Monocyte (primary cell): ENCODE results near the gene APOD.

GRCh38 chr3:195307228-195307581, 36.2 kb upstream of the XXYLT1 start:
- PRO-cap, 2 experiments: no peak in any of the 2 experiments

- PRO-cap, 2 experiments: no peak in any of the 2 experiments
Measured at GRCh38 chr3:195524259-195524845, 18.8 kb downstream of the PPP1R2 start.

GRCh38 chr3:195542309-195542564, 888 bp downstream of the PPP1R2 start:
- PRO-cap, 2 experiments: no peak in any of the 2 experiments

GRCh38 chr3:195544327-195544772, 1.2 kb upstream of the PPP1R2 start:
- PRO-cap, 2 experiments: no peak in any of the 2 experiments

GRCh38 chr3:195551293-195551866, 8.3 kb upstream of the PPP1R2 start:
- PRO-cap, 2 experiments: no peak in any of the 2 experiments

DNA sequence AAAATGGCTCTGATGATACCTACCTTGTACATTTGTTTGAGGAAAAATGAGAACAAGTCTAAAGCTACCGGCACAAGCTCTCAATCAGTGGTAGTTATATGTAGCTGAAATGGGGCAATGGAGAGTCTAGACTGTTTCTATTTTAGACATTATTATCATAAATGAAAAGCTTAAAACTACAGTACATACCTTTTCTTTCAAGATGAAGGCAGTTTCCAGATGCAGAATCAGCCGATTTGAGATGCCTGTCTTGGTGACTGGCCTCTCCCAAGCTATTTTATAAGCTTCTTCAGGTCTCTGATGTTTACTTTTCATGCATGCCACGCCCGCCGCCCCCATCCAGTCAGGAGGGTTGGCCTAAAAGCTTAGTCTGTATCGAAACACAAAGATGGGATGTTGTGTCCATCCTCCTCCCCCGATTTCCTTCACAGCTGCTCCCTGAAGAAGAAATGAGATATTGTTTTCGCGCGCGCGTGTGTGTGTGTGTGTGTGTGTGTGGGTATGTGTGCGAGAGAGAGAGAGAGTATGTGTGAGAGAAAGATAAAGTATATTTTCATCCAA, at the start of gene APOD:
APOD (minus strand) TSS at position 252 of the 561 bp plus-strand sequence.
- PRO-cap, 2 experiments: no peak in any of the 2 experiments

GRCh38 chr3:195634538-195635212, 50.9 kb upstream of the APOD start:
- PRO-cap, 2 experiments: no peak in any of the 2 experiments

DNA sequence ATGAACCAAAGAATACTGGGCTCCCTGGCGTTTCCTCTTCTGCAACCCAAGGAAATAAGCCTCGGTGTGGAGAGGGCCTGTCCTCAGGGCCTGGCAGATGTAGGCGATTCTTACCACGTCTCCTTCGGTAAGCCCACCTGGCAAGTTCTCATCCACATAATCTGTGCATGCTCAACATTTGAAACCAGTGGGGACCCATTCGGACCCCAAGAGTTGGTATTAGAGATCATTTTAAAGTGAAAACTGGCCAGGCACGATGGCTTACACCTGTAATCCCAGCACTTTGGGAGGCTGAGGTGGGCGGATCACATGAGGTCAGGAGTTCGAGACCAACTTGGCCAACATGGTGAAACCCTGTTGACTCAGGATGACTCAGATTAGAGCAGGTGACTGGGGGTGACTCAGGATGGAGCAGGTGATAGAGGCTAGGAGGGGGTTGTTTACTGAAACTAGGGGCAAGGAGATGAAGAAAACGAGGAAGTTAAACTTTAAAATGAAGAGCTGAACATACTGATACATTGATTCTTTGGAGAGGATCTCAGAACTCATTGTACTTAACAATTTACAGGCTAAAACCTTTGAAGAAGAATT, 4.9 kb upstream of the MUC20 start:
- PRO-cap, 2 experiments: no peak in any of the 2 experiments

GRCh38 chr3:195823223-195823682, 11.5 kb upstream of the MUC4 start:
- PRO-cap, 2 experiments: no peak in any of the 2 experiments

- PRO-cap, 2 experiments: no peak in any of the 2 experiments
Measured at GRCh38 chr3:195835165-195835549, 23.4 kb upstream of the MUC4 start.

DNA sequence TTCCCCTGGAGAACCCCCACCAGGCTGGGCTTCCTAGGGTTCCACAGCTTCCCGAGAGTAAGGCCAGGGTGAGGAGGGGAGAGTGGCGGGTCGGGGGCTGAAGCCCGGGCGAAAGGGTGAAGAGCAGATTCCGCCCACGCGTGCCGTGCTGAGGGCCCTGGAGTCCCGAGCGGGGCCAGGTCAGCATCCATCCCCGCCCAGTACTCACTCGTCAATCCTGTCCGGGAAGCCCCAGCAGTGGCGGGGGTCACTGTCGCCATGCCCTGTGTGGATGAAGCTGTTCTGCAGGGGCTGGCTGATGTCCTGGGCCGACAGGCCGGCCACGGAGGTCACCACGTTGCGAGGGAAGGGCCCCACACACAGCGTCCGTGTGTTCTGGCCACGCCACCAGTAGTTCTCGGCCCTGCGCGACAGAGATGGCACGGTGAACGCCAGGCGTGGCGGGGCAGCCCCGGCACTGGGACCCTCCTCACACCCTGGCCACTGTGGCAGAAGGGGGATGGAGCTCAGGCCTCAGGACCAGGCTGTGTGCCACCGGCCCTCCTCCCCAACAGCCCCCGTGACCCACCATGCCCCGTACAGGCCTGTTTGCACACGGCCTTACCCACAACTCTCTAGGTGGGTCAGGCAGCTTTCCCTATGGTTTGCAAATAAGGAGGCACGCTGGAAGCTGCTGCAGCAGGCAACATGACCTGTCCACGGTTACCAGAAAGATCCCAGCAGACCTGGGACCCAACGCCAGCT, 36.1 kb downstream of the TNK2 start:
- PRO-cap, 2 experiments: peak in 1 of 2 experiments; most common minus-strand start position 210 of the sequence (in 1)

DNA sequence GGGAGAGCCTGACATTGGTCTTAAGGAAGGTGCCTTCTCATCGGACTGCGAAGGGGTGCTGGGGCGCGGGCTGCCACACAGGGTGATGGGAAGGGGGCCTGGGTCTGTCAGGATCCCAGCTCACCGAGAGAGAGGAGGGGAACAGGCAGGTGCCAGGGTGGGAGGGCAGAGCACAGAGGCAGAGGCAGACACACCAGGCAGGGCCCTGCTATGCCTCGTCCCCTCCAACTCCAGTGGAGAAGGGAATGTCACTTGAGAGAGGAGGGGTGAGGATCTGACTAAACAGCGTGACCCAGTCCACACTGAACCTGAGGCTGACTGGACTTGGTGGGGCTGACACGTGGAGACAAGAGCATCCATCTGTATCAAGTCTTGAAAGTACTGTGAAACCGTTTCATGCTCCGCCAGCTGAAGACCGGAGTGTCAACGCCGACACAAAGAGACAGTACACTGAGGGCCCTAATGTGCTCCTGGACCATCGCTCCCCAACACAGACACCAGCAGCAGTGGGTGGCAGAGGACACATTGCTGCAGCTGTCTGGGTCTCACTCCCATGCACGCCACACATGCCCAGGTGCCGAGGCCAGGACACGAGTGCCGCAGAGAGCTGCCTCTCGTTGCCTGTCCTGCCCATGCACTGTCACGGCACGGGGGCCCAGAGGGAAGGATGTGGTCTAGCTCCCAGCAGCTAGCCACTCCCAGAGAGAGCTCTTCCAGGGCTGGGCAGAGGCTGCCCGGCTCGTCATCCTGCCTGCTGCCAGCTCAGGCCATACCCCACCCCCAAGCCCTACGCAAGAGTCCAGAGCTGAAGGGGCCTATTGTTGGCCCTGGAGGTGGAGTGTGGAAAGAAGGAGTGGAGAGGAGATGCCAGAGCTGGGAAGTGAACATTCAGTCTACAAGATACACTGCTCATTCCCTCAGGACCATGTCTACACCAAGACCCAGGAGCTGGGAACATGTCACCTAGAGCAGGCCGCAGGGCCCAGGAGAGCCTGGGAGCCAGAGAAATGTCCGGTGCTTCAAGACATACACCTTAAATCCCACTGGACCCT, 7.9 kb downstream of the TNK2 start:
- PRO-cap, 2 experiments: peak in 2 of 2 experiments; most common plus-strand start position 821 of the sequence (in 2); most common minus-strand start position 642 of the sequence (in 2)

DNA sequence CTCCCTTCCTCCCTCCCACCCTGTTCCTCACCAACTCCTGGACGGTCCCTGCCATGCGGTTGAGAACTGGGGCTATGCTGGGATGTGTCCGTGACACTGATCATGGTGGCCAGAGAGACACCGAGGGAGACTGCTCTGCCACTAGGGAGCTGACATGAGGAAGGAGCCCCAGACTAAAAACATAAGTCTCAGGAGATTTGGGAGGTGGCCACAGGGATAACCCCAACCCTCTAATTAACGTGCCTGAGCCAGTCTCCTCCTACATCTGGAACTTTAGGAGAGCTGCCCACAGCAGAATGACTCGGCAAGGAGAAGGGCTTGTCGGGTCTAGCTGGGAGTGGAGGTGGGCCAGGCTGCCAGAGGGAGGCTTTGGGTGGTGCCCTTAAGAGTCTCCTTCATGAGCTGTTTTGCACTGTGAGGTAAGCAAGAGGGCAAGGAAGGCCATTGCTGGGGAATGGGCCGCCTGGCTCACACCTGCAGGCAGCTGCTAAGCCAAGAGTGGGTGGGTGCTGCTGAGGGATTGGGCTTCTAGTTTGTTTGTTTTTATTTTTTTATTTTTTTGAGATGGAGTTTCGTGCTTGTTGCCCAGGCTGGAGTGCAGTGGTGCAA, 3.5 kb upstream of the TNK2 start:
- PRO-cap, 2 experiments: peak in 1 of 2 experiments; most common plus-strand start position 196 of the sequence (in 1)

- PRO-cap, 2 experiments: no peak in any of the 2 experiments
Measured at GRCh38 chr3:195960713-195961401, 52.5 kb upstream of the TNK2 start.

GRCh38 chr3:196045129-196045884, 36.6 kb downstream of the TFRC start:
- PRO-cap, 2 experiments: peak in 2 of 2 experiments; most common minus-strand start chr3:196045647 (in 2)

DNA sequence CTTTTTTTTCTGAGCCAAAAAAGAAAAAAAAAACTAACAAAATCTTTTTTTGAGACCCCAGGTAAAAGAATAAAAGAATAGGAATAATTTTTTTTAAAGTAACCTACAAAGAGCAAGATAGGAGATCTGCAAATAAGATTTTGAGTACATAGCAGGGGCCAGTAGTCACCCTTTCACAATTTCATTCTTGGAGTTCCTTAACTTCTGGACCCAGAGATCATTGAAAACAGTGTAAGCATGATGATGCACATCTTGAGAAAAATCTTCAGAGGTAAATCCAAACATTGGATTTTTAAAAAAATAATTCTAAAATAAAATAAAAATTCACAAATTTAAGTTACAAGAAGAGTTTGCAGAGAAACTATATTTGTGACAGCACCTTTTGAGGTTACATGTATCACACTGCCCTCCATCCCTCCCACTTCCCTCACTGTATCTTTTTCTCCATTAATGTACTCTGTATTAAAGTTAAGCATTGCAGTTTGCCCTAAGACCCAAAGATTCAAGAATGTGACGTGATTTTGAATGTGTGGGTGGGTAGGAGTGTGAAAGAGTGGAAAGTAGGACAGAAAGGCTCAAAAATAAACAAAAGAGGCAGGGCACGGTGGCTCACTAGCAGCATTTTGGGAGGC, 18.7 kb downstream of the TFRC start:
- PRO-cap, 2 experiments: peak in 1 of 2 experiments; most common minus-strand start position 192 of the sequence (in 1)

DNA sequence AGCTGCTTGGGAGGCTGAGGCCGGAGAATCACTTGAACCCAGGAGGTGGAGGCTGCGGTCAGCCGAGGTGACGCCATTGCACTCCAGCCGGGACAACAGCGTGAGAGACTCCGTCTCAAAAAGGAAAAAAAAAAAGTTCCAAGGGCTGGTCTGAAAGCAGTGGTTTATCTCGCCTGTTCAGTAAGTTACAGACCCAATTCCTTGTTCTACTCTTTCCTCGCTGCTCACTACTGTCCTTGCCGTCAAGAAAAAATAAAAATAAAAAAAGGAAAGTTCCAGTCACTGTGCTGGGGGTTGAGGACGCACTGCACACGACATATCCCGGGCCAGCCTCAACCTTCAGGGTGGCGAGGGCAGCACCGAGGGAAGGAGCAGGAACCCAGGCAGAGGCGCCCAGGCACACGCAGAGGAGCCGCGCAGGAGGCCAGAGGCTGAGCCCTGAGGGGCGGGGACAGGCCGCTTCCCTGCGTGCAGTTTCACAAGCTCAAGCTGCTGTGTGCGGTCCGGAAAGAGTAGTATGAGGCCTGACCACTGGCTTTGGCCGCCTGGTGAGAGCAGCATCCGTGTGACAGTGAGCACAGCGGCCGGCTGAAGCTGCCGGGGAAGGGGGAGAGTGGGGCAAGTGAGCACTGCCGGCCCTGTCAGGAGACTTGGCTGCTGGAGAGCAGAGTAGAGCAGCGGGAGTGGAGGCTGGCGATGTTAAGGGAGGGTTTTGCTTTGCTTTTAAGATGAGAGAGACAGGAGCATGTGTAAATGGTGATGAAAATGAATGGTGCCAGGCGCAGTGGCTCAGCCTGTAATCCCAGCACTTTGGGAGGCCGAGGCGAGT, 8.8 kb downstream of the ZDHHC19 start:
- PRO-cap, 2 experiments: peak in 2 of 2 experiments; most common plus-strand start position 531 of the sequence (in 2); most common minus-strand start position 403 of the sequence (in 2)

DNA sequence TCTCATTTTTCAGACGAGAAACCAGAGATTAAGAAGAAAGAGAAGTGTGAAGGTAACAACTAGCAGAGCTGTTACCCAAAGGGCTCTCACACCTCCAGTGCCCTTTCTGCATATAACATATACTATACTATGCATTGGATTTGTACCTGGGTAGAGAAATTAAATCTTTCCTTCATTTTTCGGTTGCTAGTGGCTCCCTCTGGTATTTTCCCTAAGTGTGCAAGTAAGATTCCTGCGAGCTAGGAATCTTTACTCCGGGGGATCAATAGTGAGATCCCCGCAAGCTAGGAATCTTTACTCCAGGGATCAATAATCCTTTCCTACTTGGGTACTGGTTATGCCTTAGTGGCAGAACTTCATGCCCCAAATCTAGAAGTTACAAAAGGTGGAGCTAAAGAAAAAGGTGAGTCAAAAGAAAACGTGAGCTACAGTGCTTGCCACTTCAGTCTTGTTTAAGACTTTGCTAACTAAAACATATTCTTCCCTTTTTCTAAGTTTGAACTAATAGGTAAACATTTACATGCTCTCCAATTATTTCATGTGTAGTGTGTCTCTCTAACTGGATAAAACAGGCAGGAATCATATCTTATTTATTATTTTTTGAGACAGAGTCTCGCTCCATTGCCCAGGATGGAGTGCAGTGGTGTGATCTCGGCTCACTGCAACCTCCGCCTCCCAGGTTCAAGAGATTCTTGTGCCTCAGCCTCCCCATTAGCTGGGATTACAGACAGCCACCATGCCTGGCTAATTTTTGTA, 13.7 kb upstream of the TM4SF19 start:
- PRO-cap, 2 experiments: no peak in any of the 2 experiments

DNA sequence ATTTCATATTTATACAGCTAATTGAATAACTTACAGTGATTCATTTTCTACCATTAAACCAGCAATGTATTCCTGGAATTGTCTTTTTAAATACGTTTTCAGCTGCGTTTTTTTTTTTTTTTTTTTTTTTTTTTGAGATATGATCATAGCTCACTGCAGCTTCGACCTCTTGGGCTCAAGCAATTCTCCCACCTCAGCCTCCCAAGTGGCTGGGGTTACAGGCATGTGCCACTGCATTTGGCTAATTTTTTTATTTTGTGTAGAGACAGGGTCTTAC, 22.1 kb downstream of the RNF168 start:
- PRO-cap, 2 experiments: no peak in any of the 2 experiments

- PRO-cap, 2 experiments: no peak in any of the 2 experiments
Measured at GRCh38 chr3:196496166-196496846, 7.3 kb downstream of the RNF168 start.